Measurements from ENCODE around the genes CBLL2, PDK3 and ARX.

DNA sequence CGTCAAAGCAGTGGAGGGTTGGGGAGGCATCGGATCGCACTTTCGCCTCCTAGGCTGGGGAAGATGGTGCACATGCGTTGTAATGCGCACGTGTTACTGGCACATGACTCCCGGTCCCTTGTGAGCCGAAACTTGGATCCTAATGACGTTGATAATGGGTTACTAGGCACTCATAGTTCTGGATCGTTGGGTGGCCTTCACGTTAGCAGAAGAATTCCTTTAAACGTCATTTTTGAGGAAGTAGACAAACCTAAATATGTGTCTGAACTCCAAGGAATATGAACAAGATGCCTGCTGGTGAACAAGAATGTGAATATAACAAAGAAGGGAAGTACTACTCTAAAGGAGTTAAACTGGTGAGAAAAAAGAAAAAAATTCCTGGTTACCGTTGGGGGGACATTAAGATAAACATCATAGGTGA is at the start of gene CBLL2:
CBLL2 (plus strand) TSS at position 200 of the 421 bp plus-strand sequence.
- RRBS = no CpG with 5 or more reads among the region's 14 CpGs

GRCh38 chrX:23743344-23743730 is 261 bp upstream of the ACOT9 start:
- RRBS = under 1% methylated on average over 14 of the region's 24 CpGs

- RRBS = no CpG with 5 or more reads among the region's 9 CpGs
Measured at GRCh38 chrX:23785300-23786170, 2.6 kb downstream of the SAT1 start.

DNA sequence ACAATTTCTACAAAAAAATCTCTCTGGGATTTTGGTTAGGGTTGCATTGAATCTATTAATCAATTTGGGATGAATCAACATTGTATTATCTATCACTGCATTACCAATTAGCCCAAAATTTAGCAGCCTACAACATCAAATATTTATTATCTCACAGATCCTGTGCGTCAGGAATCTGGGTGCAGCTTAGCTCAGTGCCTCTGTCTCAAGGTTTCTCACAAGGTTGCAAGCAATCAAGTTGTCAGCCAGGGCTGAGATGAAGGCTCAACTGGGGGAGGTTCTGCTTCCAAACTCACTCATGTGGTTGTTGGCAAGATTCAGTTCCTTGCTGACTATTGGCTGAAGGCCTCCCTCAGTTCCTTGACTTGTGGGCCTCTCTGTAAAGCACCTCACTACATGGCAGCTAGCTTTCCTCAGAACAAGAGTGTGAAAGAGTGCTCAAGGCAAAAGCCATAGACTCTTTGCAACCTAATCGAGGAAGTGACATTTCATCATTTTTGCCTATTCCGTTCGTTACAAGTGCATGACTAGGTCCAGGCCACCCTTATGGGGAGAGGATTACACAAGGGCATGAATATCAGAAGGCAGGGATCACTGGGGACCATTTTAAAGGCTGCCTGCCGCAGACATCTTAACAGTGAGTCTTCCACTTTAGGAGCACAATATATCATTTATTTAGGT is 51.9 kb downstream of the CXorf58 start:
- RRBS = no CpG with 5 or more reads among the region's 5 CpGs

- RRBS = no CpG with 5 or more reads among the region's 3 CpGs
Measured at GRCh38 chrX:24117178-24117762, 32.3 kb upstream of the ZFX start.

GRCh38 chrX:24153228-24153588 is 3.7 kb downstream of the ZFX start:
- RRBS = no CpG with 5 or more reads among the region's 3 CpGs

DNA sequence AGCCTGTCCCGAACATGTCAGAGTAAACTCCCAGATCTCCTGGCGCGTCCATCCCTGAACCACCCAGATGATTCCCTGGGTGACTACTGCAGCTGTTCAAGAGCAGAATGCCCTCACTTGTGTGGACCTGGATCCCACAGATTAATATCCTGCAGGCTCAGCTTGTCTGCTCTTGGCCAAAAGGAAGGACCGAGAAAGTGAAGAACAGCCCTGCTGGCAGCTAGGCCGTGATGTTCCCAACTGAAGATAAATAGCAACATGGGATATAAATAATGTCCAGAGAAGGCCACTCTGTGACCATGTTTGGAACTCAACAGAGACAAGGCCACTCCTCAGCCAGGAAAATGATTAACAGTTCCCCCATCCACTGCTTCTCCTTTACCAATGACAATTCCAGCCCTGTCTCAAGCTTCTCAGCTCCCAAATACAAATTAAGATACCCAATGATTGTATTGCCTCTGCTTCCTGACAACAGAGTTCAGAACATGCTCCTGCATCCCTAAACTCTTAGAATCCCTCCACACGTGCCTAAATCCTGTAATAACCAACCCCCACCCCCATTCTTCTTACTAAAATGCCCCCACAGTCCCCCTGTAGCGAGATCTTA is 21.4 kb downstream of the SUPT20HL2 start:
- RRBS = no CpG with 5 or more reads among the region's 7 CpGs

DNA sequence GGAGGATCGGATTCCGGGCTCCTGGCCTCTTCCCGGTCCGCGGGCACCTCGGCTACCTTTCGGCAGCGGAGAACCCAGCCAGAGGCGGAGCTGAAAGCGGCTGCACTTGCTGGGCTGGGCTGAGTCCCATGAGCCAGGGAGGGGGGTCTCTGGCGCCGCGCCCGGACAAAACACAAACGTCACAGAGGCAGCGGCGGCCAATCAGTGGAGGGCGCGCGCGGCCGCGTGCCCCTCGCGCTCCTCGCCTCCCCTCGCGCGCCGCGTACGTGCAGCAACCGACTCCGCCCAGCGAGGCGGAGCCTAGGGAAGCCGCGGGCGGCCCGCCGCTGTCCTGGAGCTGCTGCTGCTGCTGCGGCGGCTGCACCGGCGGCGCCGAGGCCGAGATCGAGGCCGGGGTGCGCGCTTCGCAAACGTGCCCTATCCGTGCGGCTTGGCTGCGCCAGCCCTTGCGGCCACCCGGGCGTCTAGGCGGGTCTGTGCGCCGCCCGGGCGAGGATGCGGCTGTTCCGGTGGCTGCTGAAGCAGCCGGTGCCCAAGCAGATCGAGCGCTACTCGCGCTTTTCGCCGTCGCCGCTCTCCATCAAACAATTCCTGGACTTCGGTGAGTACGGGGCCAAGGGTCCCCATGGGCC is at the start of gene PDK3:
PDK3 (plus strand) TSS at position 326 of the 632 bp plus-strand sequence.
- RRBS = under 1% methylated on average over 19 of the region's 78 CpGs

- RRBS = no CpG with 5 or more reads among the region's 14 CpGs
Measured at GRCh38 chrX:24672520-24673145, 21.1 kb upstream of the POLA1 start.

DNA sequence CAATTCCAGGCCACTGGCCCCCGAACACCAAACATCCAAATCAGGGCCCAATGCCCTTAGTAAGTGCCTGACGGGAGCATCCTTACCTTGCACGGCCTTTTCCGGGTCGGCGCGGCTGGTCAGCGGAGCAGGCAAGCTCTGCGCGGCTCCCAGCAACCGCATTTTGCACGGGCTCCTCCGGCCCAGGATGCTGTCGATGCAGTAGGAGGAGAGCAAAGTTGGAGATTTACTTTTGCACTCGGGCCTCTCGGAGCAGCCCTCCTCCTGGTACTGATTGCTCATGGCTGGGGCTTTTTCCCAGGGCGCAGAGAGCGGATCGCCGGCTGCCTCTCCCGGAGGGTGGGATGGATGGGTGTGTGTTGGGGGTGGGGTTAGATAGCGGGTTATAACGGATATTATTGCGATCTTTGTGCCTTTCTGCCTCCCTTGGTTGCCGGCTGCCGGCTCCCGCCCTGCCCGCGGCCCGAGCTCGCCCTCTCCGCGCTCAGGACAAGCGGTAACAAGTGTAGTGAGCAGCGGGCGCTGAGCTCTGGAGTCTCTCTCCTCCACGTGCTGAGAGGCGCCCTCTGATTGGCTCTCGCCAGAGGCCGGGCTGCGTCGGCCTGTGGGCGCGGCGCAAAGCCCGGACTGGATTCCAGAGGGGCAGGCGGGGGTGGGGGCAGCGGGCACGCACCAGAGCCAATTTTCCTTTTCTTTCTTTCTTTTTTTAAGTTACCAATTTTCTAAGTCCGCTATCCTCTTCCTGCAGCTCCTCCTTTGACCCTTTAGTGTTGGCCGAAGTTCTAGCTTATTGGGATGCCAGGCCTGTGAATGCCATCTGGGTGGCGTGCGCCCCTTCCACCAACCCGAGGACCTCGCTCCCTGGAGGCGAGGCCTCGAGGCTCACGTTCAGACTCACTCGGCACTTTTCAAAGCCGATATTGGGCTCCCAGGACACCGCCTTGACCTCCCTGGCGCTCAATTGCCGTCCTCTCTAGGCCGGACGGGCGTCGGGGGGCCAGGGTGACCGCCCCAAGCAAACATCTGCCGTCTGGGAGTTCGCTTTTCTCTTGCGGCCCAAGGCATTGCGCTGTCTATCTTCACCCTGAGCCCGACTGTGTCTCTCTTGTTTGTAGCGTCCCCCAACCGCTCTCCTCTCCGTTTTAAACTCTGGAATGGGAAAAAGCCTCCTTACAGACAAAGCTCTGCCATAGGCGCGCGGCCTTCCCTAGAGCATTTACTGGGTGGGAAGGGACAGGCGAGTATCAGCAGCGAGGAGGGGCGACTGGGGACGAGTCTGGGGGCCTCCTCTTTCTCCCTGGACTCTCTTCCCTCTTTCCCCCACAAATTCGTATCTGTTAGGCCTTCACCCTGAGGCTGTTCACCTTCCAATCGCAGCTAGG is at the start of gene ARX:
ARX (minus strand) TSS at position 510 of the 1,382 bp plus-strand sequence.
- RRBS = 91% methylated on average over 18 of the region's 85 CpGs

- RRBS = no CpG with 5 or more reads among the region's 3 CpGs
Measured at GRCh38 chrX:25352213-25352472, 336.4 kb upstream of the ARX start.

- RRBS = no CpG with 5 or more reads among the region's 20 CpGs
Measured at GRCh38 chrX:28659378-28659733, 72.1 kb downstream of the IL1RAPL1 start.

GRCh38 chrX:30830551-30831783 is 58.1 kb downstream of the TAB3 start:
- RRBS = no CpG with 5 or more reads among the region's 19 CpGs

- RRBS = no CpG with 5 or more reads among the region's 9 CpGs
Measured at GRCh38 chrX:30852710-30853302, 36.2 kb downstream of the TAB3 start.

DNA sequence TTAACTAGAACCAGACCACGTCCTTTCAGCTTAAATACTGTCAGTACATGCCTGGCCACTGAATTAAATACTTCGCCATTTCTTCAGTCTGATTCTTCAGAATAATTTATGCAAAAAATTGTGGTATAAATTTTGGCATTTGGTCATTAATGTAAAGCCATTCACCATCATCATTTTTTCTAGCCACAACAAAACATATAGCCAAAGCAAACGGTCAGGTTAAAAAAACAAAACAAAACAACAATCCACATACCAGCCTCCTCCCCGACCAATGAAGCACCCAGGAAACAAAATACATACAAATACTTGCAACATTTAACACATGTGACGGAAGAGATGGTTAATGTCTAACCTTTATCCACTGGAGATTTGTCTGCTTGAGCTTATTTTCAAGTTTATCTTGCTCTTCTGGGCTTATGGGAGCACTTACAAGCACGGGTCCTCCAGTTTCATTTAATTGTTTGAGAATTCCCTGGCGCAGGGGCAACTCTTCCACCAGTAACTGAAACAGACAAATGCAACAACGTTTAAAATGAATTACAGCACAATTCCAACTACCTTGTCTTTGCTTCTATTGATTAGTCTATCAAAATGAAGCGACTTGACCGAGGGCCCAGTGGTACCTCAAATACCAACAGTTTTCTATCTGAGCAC is 857.5 kb upstream of the FTHL17 start:
- RRBS = no CpG with 5 or more reads among the region's 10 CpGs

DNA sequence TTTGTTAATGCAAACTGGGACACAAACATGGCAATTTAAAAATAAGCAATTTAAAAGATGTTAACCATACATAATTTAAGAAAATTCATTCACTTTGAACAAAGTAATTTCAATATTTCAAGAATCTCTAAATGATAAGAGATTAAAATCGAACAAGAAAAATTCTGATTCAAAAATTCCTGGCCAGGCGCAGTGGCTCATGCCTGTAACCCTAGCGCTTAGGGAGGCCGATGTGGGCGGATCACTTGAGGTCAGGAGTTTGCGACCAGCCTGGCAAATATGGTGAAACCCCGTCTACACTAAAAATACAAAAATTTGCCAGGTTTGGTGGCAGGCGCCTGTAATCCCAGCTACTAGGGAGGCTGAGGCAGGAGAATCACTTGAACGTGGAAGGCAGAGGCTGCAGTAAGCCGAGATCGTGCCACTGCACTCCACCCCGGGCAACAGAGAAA is 860.5 kb upstream of the FTHL17 start:
- RRBS = no CpG with 5 or more reads among the region's 12 CpGs

DNA sequence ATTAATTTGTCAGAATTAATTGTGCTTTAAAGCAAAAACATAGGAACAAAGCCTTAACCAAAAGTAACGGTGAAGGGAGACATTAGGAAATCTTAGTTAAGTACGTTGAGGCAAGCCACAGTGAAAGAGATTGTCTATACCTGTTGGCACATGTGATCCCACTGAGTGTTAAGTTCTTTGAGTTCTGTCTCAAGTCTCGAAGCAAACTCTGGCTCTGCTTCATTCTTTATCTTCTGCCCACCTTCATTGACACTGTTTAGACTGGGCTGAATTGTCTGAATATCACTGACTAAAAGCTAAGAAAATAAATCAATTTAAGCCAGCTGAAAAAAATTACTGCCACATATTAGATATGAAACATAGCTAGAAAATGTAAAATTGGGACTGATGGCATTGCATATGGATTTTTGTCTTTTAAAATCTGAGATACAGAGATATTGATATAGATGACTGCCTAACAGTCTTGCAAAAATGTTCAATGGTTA is 748.0 kb downstream of the DMD start:
- RRBS = no CpG with 5 or more reads among the region's 3 CpGs